Ascending aorta (tissue), 1 donor: ENCODE data around the gene SYCN.

GRCh38 chr19:38737291-38737820, 6.9 kb downstream of the CAPN12 start:
- PRO-cap: no peak

- PRO-cap: no peak
Observed at GRCh38 chr19:38743921-38744449, 289 bp downstream of the CAPN12 start.

- PRO-cap: no peak
Observed at GRCh38 chr19:38893225-38894356, 5.8 kb downstream of the SIRT2 start.

DNA sequence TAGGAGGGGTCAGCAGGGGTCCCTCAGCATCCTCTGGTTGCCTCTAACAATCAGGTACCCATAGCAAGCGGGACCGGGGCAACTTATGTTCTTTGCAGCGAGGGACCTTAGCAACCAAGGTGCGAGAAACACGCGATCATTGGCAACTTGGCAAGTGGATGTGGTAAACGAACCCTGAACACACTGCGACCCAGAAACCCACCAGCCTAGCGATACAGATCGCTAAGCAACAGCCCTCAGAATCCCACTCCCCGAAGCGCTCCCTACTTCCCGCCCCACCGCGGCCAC, 332 bp downstream of the SIRT2 start:
- PRO-cap: no peak

DNA sequence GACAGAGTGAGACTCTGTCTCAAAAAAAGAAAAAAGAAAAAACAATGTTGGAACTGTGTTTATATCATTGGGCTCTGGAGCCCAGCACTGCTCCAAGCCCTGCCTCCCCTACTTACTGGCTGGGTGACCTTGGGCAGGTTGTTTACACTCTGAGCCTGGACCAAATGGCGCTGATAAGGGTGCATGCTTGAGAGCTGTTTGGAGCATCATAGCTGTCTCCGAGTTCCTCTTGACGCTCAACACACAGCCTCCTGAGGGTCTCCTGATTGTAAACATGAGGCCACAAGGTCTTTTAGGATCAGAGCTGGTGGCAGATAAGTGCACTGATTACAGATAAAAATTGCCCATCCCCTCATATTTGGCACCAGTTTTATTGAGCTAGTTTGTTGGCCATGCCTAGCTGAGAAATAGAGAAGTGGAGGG, 3.7 kb downstream of the MRPS12 start:
- PRO-cap: no peak

DNA sequence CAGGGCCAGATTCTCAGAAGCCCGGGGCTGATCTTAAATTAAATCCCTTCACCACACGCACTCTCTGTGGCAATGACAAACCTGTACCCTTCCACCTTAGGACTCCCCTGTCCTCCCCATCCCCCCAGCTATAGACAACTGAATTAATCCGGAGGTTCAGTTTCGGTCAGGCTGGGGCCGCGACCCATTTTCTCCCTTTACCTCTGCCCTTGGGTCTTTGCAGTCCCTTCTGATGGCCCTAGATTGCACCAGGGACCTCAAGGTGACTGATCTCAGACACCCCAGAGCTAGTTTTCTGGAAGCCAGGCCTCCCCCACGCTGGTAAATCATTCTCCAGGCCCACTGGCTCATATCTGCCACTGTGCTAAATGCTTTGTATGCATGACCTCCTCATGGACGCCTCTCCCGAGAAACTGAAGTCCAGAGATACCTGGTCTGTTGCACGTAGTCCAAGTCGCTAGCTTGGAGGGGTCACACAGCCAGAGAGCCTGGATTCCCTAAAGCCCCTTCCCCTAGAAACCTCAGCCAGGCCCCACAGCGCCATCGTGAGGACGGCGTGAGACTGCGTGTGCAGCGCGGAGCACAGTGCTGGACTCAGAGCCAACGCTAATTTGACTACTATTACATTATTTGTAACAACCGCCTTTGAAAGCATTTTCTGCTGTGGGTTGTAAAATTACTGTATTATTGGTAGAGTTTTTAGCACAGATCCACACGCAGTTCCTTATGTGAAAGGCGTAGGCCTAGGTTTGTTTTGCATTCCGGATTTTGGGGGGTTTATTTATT, 872 bp upstream of the FBXO17 start:
- PRO-cap: no peak

DNA sequence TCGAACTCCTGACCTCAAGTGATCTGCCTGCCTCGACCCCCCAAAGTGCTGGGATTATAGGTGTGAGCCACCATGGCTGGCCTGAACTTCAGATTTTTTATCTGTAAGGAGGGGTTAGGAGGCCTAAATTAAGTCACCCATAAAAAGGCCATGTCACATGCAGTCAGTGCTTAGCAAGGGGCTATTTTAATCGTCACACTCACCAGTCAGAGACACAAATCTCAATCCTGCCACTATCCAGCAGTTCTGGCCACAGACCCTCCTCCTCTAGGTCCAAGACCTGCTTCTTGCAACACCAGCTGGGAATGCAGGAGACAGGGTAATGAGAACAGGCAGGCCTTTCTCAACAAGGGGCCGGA, 1.5 kb downstream of the FBXO27 start:
- PRO-cap: no peak

DNA sequence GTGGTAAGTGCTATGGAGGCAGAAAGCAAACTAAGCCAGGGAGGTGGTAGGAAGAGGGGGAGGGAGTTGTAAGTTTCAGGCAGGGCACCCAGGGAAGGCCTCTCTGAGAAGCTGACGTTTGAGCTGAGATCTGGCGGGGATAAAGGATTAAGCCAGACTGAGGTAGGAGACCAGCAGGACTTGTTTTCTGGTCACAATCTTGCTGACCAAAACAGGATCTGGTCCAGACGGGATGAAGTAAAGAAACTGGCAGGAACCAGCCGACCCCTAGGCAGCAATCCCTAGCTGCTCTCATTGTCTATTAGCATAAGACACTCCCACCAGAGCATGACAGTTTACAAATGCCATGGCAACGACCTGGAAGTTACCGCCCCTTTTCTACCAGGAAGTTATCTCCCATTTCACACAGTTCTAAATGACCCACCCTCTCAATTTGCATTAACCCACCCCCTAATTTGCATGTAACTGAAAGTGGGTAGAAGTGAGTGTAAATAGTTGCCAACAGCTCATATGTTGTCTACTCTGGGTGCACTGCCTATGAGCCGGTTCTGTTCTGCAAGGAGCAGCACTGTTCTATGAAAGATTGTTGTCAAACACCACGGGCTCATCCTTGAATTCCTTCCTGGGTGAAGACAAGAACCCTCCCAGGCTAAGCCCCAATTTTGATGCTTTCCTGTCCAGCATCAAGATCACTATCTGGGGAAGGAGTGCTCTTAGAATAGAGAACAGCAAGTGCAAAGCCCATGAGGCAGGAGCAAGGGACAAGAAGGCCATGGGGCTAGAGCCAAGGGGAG, 13.8 kb upstream of the FBXO27 start:
- PRO-cap: no peak

GRCh38 chr19:39133543-39134116, 8.0 kb downstream of the PAK4 start:
- PRO-cap: no peak

DNA sequence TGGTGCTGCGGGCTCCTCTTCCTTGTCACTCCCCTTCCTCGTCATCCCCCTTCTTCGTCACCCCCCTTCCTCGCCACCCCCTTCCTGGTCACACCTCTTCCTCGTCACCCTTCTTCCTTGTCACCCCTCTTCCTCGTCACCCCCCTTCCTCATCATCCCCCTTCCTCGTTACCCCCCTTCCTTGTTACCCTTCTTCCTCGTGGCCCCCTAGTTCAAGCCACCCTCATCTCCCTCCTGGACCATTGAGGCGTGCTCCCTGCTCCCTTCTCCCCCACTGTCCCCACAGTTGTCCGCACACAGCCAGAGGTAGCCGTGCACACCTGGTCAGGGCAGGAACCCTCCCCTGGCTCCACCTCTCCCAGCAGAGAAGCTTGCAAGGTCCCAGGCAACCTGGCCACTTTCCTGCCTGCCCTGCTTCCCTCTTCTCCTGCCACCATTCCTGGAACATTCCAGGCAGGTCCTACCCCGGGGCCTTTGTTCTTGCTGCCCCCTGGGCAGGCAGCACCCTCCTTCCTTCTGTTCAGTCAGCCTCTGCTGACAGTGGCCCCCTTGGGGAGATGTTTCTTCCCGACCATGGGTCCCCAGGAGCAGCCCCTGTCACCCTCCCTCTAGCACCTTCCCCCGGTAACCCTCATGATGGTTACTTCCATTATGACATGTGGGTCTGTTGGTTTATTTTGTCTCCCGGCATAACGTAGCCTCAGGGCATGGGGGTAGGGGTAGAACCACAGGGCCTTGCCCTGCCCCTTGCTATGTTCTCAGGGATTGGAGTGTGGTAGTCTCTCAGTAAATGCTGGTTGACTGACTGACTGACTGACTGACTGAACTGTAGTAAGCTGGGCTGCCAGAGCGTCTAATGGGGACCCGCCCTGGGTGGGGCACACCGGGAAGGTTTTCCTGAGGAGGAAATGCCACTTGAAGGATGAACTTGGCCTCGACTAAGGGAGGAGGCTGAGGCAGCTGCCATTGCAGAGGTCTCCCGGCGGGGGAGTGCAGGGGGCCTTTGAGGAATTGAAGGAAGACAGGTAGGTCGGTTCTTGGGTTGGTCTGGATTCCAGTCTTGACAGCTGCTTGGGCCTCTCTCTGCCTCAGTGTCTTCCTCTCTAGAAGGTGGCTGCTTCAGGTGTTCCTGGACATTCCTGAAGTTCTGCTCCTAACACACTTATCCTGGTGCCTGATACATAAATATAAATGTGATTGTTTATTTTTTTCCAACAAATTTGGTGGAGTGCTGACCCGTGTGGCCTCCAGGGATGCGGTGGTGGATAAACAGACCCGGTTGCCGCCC, 10.8 kb downstream of the PAK4 start:
- PRO-cap: no peak

DNA sequence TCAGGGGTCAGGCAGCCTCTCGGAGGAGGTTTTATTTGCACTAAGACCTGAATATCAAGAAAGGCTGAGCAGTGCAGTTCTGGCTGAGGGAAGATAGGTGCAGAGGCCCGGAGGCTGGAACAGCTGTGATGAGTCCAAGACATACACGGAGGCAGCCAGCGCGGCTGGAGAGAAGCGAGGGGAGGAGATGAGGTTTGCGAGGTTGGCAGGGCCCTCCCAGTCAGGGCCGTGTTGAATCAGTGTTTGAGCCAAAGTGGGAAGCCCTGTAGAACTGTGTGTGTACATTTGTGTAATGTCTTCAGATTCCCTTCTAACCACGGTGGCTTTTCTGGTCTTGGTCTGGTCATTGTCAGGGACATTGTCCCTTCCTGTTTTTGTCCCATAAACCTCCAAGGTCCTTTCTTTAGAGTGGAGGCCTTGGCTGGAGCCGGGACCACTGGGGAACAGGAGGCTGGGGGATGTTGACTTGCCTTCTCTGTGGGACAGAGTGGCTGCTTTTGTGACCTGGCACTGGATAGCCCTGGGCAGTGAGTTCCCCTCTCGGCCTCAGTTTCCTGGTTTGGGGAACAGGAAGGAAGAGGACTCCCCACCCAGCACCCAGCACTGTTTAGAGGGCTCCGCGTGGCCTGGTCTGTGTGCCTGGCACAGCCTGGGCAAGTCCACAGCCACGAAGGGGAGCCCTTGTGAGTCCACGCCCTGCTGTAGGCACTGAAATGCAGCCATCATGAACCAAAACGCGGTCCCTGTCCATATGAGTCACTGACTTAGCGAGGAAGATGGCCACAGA, 35.1 kb downstream of the PAK4 start:
- PRO-cap: no peak

DNA sequence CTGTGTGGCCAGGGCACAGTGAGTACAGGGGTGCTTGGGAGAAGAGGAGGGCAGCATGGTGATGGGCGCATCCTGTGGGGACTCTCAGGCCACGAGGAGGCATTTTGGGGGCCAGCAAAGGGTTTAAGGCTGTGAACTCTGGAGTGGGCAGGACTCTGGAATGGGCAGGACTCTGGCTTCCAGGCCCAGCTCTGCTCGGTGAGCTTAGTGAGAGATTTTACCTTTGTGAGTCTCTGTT, 32.3 kb upstream of the NCCRP1 start:
- PRO-cap: no peak

DNA sequence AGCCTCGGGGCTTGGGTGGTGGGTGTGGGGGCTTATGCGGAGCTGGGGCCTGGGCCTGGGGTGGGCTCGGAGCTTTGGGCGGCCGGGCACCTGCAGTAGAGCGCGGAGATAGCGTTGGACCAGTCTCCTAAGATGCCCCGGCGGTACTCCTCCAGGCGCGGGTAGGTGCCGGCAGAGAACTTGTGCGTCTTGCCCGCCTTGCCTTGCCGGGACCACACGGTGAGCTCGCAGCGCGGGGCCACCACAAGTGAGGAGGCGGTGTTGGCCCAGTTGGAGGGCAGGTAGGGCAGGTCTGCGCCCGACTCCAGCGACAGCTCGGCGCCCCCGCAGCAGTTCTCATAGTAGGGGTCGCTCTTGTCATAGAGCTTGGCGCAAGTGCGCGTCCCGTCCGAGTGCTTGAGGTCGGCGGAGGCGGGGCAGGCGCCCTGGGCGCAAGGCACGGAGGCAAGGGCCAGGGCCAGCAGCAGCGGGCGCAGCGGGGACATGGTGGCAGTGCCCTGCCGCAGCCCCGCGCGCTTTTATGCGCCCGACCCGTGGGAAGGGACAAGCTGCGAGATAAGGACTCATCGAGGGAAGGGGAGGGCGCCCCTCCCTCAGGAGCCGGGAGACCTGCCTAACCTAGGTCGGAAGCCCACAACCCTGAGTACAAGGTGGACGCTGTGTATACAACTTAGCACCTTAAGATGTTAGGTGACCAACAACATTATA, at the start of gene SYCN:
Gene SYCN (minus strand): TSS at position 494 of the 708 bp plus-strand sequence.
- PRO-cap: no peak

DNA sequence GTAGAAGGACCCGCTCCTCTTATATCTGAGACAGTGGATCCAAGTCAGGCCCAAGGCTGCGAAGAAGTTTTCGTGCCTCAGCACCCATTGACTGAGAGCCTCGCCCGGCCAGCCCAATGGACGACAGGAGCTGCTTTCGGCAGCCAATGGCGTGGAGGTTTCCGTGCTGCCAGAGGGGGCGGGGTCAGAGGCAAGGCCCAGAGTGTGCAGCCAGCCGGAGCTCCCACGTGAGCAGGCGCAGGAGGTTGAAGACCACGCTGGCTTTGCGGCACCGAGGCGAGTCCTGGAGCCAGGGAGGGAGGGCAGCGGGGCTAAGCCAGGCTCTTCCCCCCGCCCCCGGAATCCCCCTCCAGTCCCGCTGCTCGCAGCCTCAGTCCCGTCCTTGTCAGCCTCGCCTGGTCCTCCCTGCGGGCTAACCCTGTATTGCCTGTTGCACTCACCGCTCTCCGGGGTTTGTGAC, 2.2 kb upstream of the IFNL3 start:
- PRO-cap: no peak

- PRO-cap: no peak
Observed at GRCh38 chr19:39335113-39335926, 523 bp downstream of the GMFG start.

DNA sequence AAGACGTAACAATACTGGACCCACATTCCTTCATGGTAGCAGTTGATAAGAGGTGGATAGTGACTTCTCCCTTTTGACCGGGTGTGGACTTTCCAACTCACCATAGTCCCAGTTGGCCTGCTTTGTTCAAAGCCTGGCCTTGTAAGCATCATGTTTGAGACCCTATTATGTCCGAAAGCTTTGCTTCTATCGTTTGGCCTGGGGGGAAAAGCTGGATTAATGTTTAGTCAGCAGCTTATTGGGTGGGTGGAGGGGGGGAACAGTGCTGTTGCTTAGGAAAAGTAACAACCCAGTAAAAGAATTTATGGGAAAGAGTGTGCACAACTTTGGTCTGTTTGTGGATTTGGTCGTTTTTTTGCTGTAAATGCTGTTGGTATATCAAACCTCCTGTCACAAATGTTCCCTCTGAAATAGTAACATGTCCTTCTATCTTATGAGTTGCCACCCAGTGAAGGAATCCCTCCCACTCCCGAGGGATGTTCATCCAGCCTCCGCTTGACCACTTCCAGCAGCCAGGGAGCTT, 10.4 kb downstream of the SAMD4B start:
- PRO-cap: no peak

- PRO-cap: no peak
Observed at GRCh38 chr19:39385124-39385683, 5.7 kb downstream of the PAF1 start.

- PRO-cap: no peak
Observed at GRCh38 chr19:39390053-39390418, 870 bp downstream of the PAF1 start.

- PRO-cap: no peak
Observed at GRCh38 chr19:39410587-39410942, 1.9 kb upstream of the PLEKHG2 start.

DNA sequence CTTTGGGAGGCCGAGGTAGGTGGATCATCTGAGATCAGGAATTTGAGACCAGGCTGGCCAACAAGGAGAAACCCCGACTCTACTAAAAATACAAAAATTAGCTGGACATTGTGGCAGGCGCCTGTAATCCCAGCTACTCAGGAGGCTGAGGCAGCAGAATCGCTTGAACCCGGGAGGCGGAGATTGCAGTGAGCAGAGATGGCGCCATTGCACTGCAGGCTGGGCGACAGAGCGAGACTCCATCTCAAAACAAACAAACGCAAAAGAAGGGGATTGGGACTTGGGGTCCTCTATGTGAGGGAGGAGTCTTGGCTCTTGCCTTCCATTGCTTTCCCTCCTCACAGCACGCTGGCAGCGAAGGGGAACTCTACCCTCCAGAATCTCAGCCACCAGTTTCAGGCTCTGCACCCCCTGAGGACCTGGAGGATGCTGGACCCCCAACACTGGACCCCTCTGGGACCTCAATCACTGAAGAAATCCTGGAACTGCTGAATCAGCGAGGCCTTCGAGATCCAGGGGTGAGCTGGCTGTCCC, 9.4 kb downstream of the PLEKHG2 start:
- PRO-cap: no peak